Amniotic epithelial cell (primary cell): ENCODE measurements around the genes DIO1 and TMEM61.

DNA sequence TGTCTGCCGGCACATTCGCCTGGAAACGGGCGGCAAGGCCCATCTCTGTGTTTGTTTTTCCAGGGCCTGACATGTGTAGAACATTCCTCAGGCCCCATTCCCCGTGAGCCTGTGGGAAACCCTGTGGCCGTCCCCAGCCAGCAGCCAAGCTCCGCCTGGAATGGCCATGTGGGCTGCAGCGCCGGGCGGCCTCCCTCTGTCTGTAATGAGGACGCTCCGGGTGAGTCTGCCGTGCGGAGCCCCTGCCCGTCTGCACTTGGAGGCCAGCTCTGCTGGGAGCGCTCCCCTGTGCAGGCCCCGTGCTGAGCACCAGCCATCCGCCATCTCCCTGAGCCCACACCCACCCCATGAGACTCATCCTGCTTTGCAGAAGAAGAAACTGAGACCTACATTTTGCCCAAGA is 67.5 kb downstream of the DMRTB1 start:
- RRBS = 6% methylated on average over 1 of the region's 18 CpGs

- RRBS = no CpG with 5 or more reads among the region's 8 CpGs
Measured at GRCh38 chr1:53529098-53529492, 69.9 kb downstream of the DMRTB1 start.

DNA sequence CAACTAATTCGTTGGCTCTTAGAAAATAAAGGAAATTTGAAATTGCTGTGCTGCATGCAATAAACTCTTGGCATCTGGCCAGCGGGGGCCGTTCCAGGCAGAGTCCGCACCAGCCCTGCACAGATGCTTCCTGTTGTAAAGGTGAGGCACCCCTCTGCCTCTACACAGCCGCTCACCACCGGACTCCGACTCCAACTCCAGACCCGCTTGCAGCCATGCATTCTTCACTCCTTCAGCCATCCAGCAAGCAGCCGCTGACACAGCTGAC is 57.0 kb downstream of the GLIS1 start:
- RRBS = no CpG with 5 or more reads among the region's 9 CpGs

GRCh38 chr1:53893930-53894503 is at the start of gene DIO1:
Gene DIO1 (plus strand): TSS chr1:53894187.
- RRBS = no CpG with 5 or more reads among the region's 13 CpGs

DNA sequence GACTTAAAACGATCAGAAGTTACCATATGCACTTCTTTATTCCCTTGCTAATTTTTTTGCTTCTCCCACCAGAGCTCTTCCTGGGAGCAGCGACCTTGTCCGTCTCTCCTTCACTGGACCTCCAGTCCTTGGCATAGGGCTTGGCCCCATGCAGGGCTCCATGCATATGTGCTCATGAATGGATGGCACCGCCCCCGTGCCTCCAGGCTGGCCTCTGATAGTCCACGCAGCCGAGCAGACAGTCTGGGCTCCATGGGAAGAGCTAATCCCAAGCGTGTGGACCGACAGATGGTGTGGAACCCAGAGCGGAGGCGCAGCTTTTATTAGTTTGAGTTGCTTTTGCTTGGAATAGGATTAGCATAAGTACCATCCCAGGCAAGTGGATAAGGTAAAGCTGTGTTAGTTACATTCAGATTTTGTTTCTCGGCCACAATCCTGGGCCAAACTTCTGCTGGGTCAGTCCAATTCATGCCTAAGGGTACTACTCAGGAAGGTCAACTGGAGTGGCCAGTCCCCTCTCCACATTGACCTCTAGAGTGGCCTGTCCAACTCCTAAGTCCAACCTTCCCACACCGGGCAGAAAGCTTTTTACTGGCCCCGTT is 41.7 kb downstream of the CDCP2 start:
- RRBS = no CpG with 5 or more reads among the region's 14 CpGs

DNA sequence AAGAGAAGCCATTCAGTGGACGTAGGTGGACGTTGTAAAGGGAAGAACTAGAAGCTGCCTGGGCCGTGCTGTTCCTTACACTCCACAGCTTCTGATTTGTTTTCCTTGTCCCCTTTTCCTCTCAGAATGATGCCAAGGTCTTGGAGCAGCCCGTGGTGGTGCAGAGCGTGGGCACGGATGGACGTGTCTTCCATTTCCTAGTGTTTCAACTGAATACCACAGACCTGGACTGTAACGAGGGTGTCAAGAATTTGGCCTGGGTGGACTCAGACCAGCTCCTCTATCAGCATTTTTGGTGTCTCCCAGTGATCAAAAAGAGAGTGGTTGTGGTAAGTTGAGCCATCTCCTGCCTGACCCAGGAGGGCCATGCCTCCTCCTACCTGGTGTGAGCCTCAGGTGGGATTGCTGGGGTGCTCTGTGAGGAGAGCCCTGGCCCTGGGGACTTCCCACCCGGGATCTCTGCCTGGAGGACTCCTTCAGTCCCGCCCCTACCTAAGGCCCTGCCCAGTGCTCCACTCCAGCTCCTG is 16.1 kb downstream of the MRPL37 start:
- RRBS = no CpG with 5 or more reads among the region's 10 CpGs

DNA sequence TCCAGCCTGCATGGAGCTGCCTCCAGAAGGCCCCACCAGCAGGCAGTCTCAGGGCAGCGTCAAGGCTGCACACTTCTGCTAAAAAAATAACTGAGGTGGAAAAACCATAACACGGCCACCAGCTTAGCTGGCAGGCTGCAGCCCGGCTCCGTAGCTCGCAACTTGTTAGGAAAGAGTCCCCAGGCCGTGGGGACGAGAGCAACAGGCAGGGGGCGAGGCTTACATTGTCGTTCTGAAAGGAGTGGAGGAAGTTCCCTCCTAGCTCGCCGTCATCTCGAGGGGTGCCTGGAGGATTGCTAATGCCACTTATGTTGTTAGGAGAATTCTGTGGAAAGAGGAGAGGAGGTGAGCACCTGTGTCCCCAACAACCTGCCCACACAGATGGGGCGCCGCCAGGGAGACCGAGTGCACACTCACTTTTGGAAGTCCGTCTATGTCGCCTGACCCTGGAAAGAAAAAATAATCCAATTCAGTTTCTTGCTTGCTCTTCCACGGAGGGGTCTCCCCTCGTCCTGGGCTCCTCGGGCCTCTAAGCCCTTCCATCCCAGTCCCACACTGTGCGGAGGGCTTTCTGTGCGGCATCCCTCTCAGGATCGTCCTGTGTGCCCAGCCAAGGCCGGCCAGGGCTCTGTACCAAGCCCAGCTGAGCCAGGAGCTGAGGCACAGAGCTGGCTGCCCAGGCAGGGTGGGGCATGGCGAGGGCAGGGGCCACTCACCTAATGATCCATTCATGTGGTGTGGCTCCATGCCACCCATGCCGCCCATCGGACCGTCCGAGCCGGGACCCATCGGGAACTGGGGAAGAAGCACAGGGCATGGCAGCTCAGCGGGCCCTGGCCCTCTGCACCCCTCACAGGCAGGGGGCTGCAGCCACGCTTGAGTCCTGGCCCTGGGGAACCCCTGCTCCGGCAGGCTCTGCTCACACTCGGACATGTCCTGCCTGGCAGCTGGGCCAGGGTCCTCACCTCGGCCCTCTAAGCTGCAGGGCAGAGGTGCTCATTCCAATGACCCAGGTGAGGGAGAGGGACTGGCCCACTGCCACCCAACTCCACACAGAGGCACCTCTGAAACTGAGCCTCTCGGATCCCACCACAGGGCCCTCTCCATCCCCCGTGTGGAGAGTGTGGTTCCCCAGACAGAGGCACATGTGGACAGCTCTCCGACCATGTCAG is 28.5 kb downstream of the MRPL37 start:
- RRBS = no CpG with 5 or more reads among the region's 39 CpGs

- RRBS = 6% methylated on average over 4 of the region's 26 CpGs
Measured at GRCh38 chr1:54272827-54273771, 73.1 kb downstream of the MRPL37 start.

GRCh38 chr1:54408278-54408600 is 139.8 kb upstream of the ACOT11 start:
- RRBS = no CpG with 5 or more reads among the region's 3 CpGs

GRCh38 chr1:54668687-54668944 is 27.0 kb downstream of the MROH7 start:
- RRBS = no CpG with 5 or more reads among the region's 1 CpG

DNA sequence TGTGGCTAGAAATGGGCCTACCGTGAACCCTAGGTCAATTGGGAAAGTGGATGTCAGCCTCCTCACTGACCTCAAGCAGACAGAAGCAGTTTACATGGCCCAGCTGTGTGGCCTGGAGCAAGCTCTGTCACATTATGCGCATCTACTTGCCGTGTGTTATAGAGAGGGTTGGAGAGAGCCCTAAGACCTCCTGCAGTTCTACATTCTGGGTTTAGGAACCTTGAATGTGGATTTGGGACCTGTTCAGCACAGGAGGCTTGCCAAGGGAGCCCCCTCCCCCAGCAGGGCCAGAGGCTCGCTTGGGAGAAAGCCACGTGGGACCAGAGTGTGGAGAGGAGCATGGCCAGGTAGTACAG is 20.7 kb downstream of the PARS2 start:
- RRBS = no CpG with 5 or more reads among the region's 5 CpGs

- RRBS = no CpG with 5 or more reads among the region's 8 CpGs
Measured at GRCh38 chr1:54875651-54876294, 11.2 kb downstream of the DHCR24 start.

DNA sequence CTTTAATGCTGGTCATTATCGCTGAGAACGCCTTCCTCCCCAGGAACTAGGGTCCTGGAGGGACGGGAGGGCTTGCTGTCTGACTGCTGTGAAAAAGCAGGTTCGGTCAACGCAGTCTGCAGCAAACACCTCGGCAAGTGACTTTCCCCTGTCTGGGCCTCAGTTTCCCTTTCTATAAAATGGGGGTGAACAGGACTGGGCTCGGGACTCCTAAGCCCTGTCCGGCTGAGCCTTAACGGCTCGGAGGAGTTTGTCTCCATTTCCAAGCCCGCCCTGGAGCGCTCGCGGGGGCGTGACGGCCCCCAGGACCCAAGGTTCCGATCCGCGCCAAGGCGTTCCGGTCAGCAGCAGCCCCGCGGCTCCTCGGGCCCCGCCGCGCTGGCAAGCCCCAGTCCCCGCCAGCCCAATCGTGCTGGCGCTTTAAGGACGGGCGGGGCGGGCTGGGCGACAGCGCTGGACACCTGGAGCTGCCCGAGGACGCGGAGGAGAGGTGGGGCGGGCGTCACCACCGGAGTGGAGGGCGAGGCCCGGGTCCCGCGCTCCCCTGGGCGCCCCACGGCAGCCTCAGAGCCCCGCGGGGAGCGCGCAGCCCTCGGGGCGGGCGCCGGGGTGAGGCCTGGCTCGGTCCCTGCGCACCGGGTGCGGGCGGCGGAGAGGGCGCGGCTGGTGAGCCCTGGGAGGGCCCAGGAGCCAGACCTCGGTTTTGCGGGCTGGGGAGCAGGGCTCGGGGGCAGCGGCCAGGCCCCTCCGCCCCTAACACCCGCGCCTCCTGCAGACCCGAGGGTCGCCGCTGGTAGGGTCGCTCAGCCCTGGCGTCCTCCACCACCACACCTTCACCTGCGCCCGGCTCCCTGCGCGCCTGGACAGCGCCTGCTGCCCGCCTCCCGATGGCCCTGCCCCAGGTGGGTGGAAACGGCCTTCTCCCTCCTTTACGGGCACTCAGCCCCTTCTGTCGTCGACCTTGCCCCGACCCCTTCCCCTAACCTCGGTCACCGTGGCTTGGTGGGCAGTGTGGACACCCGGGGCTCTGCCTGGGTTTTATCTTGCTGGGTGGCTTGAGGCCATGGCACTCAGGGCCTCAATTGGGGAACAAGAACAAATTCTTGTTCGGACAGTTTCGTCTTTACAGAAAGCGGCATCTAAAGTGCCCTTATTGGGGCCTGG is at the start of gene TMEM61:
TMEM61 (plus strand) TSS at position 450 of the 1,164 bp plus-strand sequence.
- RRBS = 3% methylated on average over 13 of the region's 93 CpGs

GRCh38 chr1:55064093-55064593 is 24.8 kb downstream of the PCSK9 start:
- RRBS = no CpG with 5 or more reads among the region's 13 CpGs

- RRBS = no CpG with 5 or more reads among the region's 3 CpGs
Measured at GRCh38 chr1:55072215-55072635, 32.9 kb downstream of the PCSK9 start.

DNA sequence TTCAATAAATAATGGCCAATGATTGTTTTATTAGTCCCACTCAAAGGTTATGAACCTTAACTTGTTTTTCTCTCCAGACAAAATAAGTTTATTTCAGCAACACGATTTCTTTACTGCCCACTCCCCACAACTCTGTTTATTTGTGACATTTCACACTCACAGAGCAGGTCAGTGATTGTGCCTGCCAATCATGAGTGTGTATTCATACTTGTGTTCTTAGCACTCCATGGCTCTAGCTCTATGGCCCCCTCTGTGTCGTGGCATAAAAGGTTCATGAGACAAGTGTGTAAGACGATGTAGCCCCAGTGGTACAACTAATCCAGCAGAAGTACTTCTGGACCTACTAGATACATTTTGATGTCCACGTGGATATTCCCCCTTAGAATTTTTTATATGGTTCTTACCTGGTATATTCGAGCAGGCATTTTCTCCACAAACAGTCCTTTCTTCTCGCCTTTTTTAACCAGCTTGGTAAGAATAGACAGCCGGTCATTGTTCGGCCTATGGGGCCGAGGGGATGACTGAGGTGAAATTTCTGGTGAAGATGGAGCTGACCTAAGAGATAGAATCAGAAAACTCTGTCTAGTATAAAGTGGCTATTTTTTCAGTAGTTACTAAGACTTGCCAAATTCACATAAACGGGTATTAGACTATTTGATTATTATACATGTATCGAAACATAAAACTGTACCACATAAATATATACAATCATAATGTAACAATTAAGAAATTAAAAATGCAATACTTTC is 54.4 kb downstream of the PCSK9 start:
- RRBS = no CpG with 5 or more reads among the region's 11 CpGs

- RRBS = no CpG with 5 or more reads among the region's 6 CpGs
Measured at GRCh38 chr1:55120467-55121126, 81.2 kb downstream of the PCSK9 start.

DNA sequence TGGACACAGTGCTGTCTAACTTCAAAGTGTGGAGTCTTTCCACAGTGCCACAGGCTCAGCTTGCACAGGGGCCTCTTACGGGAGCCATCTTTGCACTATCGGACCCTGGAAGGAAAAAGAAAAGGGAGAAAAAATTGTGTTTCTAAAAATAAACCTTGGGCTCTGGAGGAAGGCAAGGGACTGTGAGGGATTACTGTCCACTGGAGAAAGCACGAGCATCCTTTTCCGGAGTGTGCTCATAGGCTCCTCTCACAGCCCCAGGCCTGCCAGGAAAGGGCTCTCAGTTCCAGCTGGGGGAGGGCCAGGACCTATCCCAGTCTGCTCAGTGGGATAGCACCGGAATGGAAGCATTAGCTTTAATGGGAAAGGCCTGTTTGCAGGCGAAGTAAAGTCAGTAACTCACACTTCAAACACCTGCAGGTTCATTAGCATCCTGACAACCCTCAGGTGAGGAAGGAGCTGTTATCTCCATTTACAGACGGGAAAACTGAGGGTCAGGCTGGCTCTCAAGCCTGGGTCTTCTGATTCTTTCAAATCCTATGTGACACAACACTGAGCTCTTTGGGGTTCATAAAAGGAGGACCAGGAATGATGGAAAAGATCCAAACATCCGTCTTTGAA is 113.9 kb upstream of the USP24 start:
- RRBS = no CpG with 5 or more reads among the region's 8 CpGs

DNA sequence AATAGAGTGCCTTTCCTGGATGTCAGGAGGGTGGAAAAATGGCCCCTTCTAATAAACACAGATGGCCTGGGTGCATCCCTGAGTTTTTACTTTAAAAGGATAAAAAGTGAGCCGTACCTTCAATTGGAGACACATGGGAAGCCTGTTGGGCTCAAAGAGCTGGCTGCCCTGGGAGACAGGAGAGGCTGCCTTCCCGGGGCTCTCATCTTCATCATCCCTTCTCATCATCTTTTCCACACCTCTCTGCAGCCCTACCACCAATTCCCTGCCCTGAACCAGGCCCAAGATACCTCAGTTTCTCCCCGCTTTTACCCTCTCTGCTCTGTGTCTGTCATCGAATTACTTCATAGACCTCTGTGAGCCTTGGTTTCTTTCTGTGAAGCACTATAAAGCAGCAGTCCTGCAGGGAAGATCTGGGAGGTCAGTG is 362.7 kb upstream of the USP24 start:
- RRBS = no CpG with 5 or more reads among the region's 4 CpGs

- RRBS = no CpG with 5 or more reads among the region's 8 CpGs
Measured at GRCh38 chr1:56190122-56190742, 389.1 kb downstream of the PLPP3 start.